Fallopian tube (tissue), 1 donor: ENCODE measurements around the genes JPH2, FITM2, SYS1, WFDC11 and WFDC10B.

- PRO-cap: no peak
Observed at GRCh38 chr20:44153447-44154114, 33.4 kb downstream of the JPH2 start.

DNA sequence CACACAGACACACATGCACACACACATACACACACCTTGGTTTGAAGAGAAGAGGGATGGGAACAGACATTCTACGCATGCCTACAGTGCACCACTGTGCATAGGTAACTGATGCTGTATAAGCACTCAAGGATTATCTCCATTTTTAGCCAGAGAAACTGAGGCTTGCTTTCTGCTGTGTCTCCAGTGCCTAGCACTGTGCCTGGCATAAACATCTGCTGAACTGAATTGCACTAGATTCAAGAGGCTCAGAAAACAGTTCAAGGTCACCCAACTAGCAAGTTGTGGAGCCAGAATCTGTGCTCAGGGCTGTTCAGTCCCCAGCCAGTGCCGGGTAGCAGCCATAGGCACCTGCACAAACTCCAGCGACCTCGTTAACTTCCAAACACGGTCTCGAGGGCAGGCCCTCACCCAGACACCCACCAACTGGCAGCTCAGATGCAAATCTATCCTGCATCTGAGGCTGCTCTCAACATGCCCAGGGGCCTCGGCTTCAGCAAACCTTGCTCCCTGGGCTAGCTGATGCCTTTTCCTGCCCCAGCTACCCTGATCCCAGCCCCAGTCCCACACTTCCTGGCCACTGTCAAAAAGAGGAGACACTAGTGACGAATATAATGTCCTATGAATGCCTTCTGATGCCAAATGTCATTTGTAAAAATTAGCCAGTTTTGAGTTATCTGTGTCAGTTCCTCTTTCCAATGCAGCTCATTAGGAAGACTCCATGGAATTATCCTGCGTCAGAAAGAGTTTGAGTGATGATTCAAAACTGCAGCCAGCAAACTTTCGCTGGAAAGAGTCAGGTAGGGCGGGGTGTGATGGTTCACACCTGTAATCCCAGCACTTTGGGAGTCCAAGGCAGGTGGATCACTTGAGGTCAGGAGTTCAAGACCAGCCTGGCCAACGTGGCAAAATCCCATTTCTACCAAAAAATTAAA is 3.7 kb downstream of the JPH2 start:
- PRO-cap: no peak

DNA sequence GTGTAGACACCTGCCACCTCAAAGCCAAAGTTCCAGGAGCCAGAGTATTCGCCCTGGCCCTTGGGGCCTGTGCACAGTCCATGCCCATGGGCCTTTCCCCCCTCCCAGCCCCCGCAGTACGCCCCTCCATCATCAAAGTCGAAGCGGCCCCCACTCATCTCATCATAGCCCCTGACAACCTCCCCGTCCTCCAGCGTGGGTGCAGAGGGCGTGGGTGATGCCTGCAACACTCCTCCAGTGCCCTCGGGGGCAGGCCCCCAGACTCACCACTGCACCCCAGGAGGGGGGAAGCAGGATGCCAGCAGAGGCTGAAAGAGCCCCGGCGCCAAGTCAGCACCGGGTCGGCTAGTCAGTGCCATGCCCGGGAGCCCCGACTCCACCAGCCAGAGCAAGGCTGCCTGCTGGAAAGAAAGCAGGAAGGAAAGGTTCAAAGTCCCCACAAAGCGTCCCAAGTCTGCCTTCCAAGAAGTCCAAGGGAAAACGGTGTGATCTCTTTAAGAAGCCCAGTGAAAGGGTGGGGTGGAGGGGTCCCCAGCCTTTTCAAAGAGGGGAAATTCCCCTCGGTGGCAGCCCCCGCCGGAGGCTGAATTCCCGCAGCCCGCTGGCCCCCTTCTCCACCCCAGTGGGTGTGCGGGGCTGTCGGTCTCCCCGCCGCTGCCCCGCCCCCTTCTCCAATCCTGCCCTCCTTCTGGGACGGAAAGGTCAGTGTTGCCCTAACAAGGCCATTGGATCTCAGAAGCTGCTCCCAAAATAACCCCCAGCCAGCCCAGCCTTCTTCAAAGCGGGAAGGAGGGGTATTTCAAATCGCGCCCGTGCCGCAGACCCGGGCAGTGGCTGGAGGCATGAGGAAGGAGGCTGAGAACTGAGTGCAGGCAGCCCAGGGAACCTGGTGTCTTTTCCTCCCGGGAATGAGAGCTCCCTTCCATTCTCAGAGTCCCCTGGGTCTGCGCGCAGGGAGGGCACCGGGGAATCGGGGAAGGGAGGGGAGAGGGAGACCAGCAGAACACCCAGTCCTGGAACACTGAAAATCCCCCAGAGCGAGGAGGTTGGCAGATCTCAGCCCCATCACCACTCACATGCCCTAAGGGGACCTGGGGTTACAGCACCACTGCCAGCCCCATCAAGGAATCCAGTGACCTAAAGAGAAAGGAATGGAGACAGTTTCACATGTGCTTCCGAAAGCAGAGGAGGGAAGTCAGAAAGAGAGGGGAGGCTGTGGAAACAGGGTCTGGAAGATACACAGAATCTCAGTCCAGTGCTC is at the start of gene JPH2:
Gene JPH2, minus strand, starts transcription at position 641 of the 1,261 bp plus-strand sequence.
- PRO-cap: bidirectional peak, plus-strand start at position 802 of the sequence, minus-strand start at position 630 of the sequence; bidirectional peak, plus-strand start at position 1,198 of the sequence, minus-strand start at position 946 of the sequence

DNA sequence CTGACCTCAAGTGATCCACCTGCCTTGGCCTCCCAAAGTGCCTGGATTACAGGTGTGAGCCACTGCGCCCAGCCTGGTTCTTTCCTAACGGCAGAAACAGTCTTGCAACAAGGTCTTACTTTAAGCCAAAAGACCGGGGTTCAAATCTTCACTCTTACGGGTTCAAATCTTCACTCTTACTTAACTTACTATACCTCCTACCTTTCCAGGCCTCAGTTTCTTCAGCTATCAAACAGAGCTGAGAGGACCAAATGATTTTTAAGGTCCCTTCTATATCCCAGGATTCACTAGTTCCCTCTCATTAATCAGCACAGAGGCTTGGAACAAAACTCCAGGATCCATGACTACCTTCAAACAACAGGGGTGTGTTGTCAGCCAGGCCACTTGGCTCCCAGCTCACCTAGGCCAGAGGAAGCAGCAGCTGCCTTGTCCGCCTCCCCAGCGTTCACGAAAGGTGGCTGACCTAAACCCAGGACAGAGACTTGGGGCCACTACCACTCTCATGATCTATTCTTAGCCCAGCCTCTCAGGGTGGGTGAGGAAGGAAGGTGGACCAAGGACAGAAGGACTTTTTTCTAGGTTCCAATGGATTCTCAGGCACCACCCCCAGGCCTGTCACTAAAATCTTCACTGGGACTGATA is 1.5 kb downstream of the FITM2 start:
- PRO-cap: no peak

- PRO-cap: unidirectional peak, minus-strand start at chr20:44311190; unidirectional peak, minus-strand start at chr20:44311226
Observed at GRCh38 chr20:44311008-44311638, at the start of gene FITM2. Gene FITM2 (minus strand): TSS chr20:44311202.

GRCh38 chr20:44393572-44393755 is 38.0 kb downstream of the HNF4A start:
- PRO-cap: no peak

DNA sequence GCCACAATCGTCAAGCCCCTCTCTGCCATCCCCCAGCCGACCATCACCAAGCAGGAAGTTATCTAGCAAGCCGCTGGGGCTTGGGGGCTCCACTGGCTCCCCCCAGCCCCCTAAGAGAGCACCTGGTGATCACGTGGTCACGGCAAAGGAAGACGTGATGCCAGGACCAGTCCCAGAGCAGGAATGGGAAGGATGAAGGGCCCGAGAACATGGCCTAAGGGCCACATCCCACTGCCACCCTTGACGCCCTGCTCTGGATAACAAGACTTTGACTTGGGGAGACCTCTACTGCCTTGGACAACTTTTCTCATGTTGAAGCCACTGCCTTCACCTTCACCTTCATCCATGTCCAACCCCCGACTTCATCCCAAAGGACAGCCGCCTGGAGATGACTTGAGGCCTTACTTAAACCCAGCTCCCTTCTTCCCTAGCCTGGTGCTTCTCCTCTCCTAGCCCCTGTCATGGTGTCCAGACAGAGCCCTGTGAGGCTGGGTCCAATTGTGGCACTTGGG is 46.0 kb upstream of the TTPAL start:
- PRO-cap: no peak

GRCh38 chr20:44456954-44457548 is 18.6 kb upstream of the TTPAL start:
- PRO-cap: no peak

- PRO-cap: no peak
Observed at GRCh38 chr20:44467997-44468229, 7.8 kb upstream of the TTPAL start.

DNA sequence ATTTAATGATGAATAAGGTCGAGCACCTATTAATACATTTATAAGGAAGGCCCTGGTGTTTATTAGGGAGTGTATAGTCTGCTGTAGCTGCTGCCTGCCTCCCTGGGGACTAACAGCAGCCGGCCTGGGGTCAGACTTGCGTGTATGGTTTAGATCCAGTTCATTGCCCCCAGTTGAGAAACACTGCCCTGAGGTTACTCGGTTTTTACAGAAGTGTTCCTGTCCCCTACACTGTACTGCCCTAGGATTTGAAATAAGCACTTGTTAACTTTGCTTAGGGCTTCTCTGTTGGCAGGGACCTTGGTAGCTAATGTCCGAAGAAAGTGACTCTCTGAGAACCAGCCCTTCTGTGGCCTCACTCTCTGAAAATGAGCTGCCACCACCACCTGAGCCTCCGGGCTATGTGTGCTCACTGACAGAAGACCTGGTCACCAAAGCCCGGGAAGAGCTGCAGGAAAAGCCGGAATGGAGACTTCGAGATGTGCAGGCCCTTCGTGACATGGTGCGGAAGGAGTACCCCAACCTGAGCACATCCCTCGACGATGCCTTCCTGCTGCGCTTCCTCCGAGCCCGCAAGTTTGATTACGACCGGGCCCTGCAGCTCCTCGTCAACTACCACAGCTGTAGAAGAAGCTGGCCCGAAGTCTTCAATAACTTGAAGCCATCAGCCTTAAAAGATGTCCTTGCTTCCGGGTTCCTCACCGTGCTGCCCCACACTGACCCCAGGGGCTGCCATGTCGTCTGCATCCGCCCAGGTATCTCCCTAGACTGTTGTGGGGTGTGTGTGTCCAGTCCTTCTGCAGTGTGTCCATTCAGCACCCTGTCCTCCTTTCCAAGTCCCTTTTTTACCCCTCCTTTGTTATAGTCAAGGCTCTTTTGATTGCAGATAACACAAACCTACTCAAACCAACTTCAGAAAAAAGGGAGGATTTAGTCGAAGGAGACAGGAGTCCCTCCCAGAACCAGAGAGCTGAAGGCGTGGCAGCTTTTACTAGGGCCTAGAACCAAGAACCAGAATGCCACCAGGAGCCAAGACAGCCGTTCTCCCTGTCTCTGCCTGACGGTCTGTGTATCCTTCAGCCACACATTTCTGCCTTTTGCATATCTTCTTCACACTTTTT is 4.4 kb downstream of the TTPAL start:
- PRO-cap: no peak

DNA sequence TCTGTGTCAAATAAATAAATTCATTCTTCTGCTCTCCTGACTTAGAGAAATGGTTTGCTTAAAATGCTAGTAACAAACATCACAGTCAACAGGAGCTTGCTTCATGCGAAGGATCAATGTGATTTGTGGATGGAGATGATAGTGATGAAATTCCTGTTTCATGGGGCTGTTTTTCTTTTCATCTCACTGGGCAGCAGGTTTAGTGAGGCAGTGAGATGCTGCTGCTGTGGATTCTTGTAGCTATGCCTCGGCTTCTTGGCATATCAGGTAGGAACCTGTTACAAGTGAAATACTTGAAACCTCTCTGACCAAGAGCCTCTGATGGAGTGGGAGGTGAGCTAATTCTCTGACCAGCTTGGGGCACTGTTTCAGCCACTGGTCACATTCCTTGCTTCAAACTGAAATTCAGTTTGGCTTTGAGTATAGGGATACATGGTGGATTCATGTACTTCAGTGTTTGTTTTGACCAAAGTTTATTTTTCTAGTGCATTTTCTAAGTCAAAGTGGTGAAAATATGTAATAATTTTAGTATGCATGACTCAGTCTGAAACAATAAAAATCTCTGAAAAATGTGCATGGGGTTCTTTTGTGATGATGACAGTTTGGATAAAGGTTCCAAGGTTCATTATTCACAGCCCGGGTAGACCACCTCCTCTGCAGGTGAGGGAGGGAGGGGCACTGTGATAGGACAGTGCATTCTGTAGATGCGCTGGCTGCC is 18.5 kb downstream of the TTPAL start:
- PRO-cap: no peak

DNA sequence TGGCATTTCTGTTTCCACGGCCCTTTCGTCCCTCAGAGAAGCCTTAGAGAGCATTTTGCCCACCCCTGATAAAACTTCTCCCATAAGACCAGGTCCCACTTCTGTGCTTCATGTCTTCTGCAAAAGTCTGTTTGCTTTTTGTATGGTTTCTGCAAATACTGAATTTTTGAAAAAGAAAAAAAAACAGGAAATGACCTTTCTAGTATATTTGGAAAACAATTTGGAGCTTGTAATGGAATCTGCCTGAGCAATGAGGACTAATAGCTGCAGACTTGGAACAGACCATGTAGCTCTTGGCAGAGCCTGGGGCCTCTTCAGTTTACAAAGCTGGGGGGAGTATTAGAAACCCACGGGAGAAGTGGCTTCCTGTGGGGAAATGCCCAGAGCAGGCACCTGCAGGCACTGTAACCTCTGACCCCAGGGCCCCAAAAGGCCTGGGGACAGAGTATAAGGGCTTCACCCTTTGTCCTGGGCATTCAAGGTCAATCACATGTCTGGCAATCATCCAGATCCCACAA is 19.3 kb downstream of the PKIG start:
- PRO-cap: no peak

GRCh38 chr20:44609389-44609885 is 27.1 kb downstream of the PKIG start:
- PRO-cap: no peak

DNA sequence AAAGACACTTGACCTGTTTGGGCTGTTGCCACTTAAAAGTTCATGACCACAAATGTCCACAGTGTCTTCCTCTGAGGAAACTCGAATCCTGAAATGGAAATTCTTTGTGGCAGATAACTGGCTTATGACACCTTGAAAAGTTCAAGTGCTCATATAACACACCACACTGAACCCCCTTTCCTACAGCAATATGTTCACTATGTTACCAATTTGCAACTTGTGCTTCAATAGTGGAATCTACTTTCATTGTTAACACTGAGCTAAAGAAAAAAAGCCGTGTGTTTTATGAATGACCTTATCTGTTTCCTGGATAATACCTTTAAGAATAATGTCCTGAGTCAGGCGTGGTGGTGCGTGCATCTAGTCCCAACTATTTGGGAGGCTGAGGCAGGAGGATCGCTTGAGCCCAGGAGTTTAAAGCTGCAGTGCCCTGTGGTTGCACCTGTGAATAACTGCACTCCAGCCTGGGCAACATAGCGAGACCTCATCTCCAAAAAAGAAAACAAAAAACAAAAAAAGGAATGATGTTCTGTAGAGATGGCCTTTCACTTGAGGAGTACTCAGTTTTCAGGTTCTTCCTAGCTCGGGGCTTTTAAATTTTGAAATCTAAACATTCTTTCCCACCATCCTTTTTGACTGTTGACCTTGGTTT is 2.8 kb upstream of the PABPC1L start:
- PRO-cap: no peak

DNA sequence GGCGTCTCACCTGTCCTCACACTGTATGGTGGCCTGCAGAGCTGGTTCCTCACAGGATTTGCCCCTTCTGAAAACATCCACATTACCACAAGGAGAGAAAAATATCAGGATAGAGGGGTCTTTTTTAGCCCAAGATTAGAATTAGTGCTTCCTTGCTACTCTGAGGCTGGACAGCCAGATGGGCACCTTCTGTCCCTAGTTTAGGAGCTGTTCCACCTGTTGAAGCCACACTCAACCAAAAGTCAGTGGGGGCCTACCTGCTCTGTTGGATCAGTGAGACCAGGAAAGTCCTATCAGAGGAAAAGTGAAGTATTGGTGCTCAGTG is 984 bp upstream of the PABPC1L start:
- PRO-cap: no peak

- PRO-cap: unidirectional peak, minus-strand start at chr20:45344702
Observed at GRCh38 chr20:45344615-45345023, 3.6 kb downstream of the SDC4 start.

GRCh38 chr20:45362677-45363851 is at the start of gene SYS1:
Gene SYS1 (plus strand): TSS chr20:45363156.
- PRO-cap: bidirectional peak, plus-strand start at chr20:45363183, minus-strand start at chr20:45362925; bidirectional peak, plus-strand start at chr20:45363550, minus-strand start at chr20:45363429

GRCh38 chr20:45518163-45518734 is 2.8 kb upstream of the SPINT3 start:
- PRO-cap: bidirectional peak, plus-strand start at chr20:45518587, minus-strand start at chr20:45518424

GRCh38 chr20:45670171-45670513 is at the start of gene WFDC11:
Gene WFDC11 (minus strand): TSS chr20:45670239.
- PRO-cap: no peak

DNA sequence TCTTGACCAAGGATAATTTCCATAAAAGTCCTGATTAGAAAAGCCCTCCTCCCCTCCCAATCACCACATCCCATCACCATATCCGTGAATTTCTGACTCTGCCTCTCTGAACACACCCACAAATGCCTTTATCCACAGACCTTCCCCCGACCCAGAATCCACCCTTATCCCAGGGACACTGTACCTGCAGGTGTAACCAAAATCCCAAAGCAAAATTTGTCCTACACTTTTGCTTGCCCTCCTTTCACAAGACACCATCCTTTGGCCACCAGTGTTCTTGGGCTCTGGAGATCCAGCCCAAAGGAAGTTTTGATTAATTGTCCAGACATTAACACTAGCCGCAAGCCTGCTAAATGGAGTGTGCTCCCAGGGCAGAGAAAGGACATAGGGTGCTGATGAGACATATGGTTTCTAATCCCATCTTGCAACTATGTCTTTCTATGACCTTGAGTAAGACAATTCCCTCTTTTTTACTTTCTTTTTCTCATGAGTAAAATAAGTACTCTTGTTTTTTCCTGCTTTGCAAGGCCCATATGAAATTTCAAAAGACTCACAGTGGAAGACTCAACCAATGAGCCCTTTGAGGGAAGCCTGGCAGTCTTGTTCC is at the start of gene WFDC10B:
Gene WFDC10B, minus strand, starts transcription at position 286 of the 607 bp plus-strand sequence.
- PRO-cap: no peak